ReNcell CX (cell line): ENCODE data around the gene NAA50.

- PRO-cap = bidirectional peak, plus-strand start at chr3:113276121, minus-strand start at chr3:113275805; unidirectional peak, plus-strand start at chr3:113276391
These were observed 64.5 kb downstream of the BOC start for GRCh38 chr3:113275555-113276585.

GRCh38 chr3:113498546-113499743, 16.0 kb downstream of the SPICE1 start:
- PRO-cap = no peak

- PRO-cap = no peak
These were observed 22.9 kb downstream of the USF3 start for GRCh38 chr3:113673661-113673892.

DNA sequence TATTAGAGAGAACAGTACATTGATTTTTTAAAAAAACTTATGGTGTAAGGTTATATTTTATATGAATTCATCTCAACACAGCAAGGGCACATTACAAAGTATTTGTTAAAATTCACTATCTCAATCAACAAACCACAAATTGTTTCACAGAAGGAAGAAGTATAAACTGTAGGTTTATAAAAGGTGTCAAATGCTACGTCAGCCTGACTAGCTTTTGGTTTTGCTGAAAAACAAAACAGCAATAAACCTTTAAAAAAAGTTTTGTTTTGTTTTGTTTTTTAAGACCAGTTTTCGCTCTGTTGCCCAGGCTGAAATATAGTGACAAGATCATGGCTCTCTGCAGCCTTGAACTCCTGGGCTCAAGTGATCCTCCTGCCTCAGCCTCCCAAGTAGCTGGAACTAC, 4.0 kb downstream of the NAA50 start:
- PRO-cap = no peak

DNA sequence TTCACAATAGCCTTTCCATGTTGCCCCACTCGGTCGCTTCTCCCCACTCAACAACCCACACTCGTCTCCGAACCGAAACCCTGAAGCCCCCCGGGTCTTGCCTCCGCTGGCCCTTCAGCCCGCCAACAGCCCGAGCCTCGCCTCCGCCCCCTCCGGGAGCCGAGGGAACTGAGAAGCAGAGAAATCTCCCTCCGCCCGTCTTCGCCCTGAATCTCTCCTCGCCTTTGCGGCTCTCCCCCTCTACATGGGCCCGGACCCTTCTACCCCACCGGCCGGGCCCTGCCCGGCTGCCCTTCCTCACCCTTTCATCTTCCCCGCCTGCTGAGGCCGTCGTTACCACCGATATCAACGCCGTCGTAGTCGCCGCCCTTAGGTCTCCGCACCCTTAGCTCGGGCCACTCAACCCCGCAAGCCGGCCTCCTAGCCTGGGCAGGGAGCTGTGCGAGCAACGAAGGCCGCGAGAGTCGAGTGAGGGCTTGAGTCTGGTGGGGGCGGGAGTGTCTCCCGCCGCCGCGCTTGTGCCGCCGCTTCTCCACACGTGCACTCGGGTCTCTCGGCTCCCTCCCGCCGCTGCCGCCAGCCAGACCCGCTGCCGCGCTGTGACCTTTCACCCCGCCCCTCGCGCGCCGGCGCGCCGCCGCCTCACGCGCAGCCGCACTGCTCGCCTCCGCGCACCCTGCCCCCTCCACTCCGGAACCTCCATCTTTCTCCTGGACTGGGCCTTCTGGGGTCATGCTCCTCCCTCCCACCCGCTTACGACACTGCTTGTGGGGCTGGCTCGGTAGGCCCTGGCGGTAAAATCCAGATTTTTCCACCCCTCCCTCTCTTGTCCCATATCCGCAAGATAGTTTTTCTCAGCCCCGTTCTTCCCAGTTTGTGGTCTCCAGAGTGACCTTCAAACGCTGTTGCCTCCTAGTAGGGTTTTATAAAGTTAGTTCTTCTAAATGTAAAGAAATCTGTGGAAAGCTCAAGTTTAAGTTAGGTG, at the start of gene NAA50:
TSS of gene NAA50 (minus strand) at position 609 of the 985 bp plus-strand sequence.
- PRO-cap = bidirectional peak, plus-strand start at position 708 of the sequence, minus-strand start at position 595 of the sequence

GRCh38 chr3:114005312-114005928, 50.9 kb downstream of the CCDC191 start:
- PRO-cap = no peak

DNA sequence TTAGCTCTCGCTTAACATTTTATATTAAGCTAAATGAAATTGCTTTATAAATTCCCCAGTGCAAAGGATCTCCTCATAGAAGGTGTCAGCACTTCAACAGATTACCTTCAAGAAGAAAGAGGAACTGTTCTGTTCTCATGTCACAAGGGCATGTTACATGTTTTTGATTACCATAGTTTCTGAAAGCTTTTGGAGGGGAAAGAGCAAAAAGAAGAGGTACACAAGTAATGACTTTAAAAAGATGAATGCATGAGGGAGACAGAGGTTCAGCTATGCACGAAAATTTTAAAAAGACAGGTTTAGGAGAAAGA, 45.2 kb downstream of the CCDC191 start:
- PRO-cap = no peak

DNA sequence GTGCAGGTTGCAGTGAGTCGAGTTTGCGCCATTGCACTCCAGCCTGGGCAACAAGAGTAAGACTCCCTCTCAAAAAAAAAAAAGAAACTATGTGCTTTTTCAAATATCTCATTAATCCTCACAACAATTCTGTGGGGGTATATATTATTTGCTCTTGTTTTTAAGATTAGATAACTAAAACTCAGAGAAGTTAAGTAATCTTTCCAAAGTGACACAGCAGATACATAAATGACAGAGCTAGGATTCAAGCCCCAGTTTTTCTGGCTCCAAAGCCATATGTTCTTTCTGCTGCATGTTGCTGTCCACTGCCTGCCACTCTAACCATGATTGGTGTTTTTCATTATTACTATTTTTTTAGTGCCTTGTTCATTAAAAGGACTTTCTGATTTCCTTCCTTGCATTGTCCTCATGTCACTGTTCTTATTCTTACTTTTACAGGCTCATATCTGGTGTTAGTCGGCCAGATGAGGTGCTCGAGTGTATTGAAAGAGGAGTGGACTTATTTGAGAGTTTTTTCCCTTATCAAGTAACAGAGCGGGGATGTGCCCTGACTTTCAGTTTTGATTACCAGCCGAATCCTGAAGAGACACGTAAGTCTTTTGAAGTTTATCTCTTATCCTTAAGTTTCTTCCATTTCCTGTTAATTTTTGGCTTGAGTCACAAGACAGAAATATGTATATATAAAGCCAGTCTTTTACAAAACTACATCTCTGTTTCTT, 23.1 kb downstream of the QTRT2 start:
- PRO-cap = no peak

GRCh38 chr3:114231638-114232036, 5.7 kb downstream of the ZNF80 start:
- PRO-cap = no peak

DNA sequence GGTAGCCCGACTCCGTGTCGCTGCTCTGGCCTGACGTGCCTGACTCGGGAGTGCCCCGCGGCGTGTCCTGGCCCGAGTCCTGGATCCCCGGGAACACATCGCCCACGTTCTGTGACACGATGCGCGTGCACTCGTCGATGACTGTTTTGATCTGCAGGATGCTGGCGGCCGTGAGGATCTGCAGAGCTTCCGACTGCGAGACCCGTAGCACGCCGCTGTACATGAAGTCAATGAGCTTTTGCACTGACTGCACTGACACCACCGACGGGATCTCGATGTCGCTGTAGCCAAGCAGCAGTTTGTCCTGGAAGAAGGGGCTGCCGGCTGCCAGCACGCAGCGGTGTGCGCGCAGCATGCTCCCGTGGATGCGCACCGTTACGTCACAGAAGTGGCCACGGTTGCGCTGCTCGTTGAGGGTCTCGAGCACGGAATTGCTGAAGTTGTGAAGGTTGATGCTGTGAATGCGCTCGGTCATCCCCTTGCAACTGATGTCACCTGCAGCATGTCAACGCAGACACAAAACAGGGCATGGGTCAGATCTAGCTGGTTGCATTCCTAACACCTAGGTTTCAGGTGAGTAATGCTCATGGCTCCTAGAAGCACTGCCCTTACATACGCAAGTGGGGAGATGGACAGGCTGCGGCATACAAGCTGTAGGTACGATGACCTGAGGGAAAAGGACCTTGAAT, 57.7 kb downstream of the TIGIT start:
- PRO-cap = no peak

GRCh38 chr3:114365274-114365733, 71.5 kb downstream of the TIGIT start:
- PRO-cap = unidirectional peak, plus-strand start at chr3:114365480

DNA sequence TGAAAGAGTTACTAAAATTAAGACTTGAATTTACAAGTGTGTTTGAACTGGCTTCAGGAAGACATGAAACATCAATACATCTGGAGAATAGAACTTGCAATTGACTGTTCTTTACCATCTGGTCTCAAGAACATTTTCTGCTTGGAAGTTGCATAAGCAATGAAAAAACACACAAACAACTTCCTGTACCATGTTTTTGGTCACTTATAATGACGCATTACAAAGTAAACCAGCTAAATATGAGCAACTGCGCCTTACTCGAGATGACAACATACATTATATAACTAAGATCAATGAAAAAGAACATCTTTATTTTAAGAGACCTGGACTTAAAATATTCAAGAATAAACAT, 112.5 kb downstream of the TIGIT start:
- PRO-cap = no peak

- PRO-cap = unidirectional peak, minus-strand start at chr3:114408951
These were observed 115.1 kb downstream of the TIGIT start for GRCh38 chr3:114408569-114409776.

- PRO-cap = bidirectional peak, plus-strand start at chr3:114447796, minus-strand start at chr3:114447549
These were observed 153.7 kb downstream of the TIGIT start for GRCh38 chr3:114447370-114448017.

DNA sequence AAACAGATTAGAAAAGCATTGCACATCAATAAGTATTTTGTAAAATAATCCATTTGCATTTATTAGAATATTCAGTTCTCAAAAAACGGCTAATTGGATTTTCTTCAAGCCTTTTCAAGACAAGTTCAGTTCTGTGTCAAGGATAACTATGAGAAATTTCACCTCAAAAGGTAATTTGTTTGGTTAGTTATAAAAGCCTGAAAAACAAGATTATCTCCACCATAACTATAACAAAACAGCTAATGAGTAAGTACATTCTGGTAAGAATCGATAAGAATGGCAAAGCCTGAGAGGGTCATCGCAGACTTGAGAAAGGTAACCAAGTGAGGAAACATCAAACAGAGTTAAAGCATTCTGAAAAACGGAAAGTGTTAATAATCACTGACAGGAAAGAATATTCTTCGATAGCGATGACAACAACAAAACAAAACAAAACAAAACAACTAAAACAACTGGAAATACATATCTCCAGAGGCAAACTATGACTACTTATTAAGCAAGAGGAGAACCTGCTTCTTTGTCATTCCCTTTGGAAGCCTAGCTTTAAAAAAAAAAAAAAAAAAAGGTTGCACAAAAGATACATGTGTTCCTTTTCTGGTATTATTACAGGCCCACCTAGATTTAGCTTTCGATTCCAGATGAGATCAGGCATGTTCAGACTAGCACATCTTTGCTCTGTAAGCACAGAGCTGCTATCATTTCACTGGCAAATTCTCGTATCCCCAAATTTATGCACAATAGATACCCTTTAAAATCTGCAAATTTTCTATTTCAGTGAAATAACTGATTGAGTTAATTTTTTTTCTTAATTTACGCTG, 155.5 kb downstream of the TIGIT start:
- PRO-cap = unidirectional peak, plus-strand start at position 637 of the sequence

DNA sequence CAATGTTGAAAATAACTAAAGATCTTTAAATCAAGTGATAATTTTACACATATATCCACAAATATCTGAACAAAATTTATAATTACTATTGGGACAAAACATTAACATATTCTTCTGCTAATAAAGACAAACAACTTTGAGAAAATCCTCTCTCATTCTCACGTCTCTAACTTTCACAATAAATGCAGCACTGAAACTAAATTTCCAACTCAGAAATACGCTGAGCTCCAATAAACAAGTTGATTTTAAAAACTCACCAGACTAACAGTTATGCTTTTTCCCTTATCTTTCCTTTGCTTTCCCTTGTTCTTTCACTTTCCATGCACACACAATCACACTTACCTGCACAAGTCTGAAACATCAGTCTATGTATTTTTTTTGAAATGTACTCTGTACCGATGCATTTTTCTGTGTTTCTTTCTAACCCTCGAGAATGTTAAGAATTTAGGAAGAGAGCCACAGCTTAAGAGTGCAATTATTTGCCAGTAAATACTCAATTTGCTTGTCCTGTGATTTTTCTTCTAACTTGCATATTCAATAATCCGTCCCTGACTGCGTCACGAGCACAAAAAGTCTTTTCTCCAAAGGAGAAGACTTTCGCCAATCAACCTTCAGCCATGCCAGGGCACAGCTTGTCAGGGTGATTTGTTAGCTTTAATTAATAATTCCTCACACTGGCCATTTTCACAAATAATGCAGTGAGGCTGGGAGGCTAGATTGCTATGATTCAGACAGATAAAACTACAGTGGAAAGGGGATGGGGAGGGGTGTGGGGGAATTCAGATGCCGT, 388.3 kb downstream of the ZBTB20 start:
- PRO-cap = no peak

- PRO-cap = no peak
These were observed 337.1 kb downstream of the ZBTB20 start for GRCh38 chr3:114809653-114810718.

GRCh38 chr3:114874319-114874810, 272.7 kb downstream of the ZBTB20 start:
- PRO-cap = no peak

GRCh38 chr3:115165150-115165780, 18.2 kb upstream of the ZBTB20 start:
- PRO-cap = no peak

- PRO-cap = no peak
These were observed 107.8 kb upstream of the ZBTB20 start for GRCh38 chr3:115254783-115255328.